Breast (tissue), 4 donors: ENCODE measurements around a stretch of chr20.

DNA sequence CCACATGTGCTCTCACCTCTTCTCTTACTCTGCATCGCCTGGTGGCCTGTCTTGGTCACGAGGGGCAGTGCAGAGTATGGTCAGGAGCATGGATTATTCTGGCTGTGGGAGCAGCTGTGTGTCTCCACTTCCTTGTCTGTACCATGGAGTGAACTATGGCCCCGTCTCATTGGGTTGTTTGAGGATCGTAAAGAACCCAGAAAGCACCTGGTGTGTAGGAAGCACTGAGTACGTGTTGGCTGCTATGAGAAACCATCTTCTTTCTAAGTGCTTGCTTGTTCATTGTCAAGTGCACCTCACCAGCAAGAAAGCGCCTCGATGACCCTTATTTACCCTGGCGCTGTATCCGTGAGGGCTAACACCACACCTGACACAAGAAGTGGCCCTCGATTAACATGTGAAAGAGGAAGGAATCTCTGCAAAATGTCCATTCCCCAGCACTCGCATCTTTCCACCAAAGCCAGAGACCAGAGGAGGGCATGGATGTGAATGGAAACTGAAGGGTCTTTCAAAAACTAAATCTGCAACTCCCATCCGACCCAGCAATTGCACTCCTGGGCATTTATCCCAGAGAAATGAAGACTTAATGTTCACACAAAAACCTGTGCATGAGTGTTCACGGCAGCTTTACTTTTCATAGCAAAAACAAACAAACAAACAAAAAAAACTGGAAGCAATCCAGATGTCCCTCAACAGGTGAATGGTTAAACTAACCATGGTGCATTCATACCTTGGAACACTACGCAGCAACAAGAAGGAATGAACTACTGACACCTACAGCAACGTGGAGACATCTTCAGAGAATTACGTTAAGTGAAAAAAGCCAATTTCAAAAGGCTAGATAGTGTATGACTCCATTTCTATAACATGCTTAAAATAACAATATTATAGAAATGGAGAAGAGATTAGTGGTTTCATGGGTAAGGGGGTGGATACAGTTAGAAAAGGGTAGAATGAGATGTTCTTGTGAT, 32.4 kb downstream of the PMEPA1 start:
- PRO-cap, 3 experiments, result no peak in any of the 3 experiments
- RRBS, result no CpG with 5 or more reads among the region's 16 CpGs

DNA sequence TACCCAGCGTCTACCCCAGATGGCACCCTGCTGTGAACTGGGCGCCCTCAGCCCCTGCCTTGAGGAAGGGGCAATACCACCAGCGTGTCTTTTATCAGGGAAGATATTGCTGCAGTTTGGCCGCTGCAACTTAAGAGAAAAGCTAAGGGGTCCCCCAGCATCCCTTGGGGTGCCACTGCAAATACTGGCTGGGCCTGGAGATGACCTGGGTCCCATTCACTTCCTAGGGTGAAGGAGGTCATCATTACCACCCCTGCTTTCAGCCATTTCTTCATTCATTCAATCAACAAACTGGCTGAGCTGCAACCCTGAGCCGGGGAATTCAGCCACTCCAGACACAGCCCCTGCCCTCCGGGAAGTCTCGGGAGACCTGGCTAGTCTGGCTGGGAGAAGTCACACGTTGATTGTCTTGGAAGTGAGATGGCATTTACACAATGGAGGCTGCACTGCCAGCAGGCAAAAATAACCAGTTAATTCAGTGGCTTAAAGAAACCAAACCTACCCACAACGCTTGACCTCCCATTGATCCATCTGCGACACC, 1.9 kb upstream of the PMEPA1 start:
- PRO-cap, 3 experiments, result no peak in any of the 3 experiments
- RRBS, result no CpG with 5 or more reads among the region's 10 CpGs

GRCh38 chr20:57718388-57719131, 8.7 kb upstream of the PMEPA1 start:
- PRO-cap, 3 experiments, result peak in 1 of 3 experiments; most common plus-strand start chr20:57718754 (in 1)
- RRBS, result 3% methylated on average over 12 of the region's 32 CpGs

- PRO-cap, 3 experiments, result no peak in any of the 3 experiments
- RRBS, result no CpG with 5 or more reads among the region's 1 CpG
Observed at GRCh38 chr20:57768581-57769042, 58.8 kb upstream of the PMEPA1 start.

DNA sequence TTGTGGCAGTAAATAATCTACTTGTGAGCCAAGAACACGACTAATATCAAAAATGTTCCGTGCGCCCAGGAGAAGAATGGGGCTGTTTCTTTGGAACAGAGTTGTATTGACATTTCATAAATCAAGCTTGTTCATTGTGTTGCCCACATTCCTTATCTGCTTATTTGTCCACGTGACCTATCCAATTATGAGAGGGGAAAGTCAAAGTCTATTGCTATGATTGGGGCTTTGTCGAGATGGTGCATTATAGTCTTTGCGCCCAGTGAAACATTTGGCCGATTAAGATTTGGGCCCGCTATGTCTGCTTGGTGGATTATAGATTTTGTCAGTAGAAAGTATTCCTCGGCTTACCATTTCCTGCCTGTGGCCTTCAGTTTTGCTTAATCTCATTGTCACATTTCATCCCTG, 65.6 kb upstream of the C20orf85 start:
- PRO-cap, 3 experiments, result no peak in any of the 3 experiments
- RRBS, result no CpG with 5 or more reads among the region's 9 CpGs

- PRO-cap, 3 experiments, result no peak in any of the 3 experiments
- RRBS, result no CpG with 5 or more reads among the region's 8 CpGs
Observed at GRCh38 chr20:58132925-58133512, 17.7 kb upstream of the C20orf85 start.

DNA sequence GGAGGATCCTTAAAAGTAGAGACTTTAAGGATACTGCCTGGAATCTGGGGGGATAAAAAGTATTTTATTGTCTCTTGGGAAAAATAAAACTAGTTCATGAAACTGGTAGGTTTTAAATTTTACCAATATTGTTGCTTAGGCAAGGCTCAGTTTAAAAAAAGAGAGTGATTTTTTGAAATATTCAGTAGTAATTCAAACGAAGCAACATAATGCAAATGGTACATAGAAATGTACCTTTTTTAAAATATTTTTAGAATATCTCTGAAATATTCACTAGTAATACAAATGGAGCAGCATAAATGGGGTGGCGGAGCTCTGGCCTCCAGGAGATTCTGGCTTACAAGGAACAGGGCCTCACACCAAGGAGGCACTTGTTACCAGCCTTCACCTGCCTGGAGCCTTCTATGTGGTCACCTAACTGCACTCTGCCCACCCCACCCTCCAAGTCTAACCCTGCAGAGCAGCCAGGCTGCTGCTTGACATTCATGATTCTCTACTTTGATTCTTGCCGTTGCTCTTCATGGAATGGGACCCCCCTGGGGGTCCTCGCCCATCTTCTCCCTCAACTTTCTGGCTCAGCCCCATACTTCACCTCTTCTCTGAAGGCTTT, 27.0 kb downstream of the RAB22A start:
- PRO-cap, 3 experiments, result no peak in any of the 3 experiments
- RRBS, result no CpG with 5 or more reads among the region's 4 CpGs

DNA sequence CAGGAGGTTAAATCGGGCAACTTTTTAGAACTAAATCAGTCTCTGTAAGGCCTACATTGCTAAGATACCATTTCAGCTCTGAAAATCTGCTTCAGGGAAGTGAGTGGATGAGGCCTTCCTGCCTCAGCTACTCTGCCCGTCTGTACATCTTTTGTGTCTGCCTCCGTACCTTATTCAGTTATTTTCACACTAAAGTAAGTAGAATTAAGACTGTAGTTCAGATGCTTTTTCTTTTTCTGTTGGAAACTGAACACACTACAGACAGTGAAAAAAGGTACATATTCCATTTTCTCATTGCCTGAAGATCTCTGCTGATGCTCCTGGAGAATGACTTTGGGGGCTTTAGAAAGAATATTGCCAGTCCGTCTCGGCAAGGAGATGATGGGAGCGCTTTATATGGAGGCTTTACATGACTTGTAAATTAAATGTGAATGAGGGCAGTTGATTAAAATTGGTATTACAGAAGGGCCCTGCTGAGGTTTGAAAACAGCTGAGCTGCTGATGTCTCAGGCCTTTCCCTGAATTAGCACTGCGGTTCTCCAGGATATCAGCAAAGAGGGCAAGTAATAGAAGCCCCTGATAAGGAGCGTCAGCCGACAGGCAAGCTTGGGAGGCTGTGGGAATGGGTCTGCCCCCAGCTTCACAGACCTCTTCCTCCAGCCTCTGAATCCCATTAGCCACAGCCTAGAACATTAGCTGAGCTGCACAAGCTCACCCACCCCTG, 59.6 kb downstream of the VAPB start:
- PRO-cap, 3 experiments, result no peak in any of the 3 experiments
- RRBS, result no CpG with 5 or more reads among the region's 9 CpGs

GRCh38 chr20:58514434-58515160, 602 bp downstream of the APCDD1L start:
- PRO-cap, 3 experiments, result peak in 1 of 3 experiments; most common plus-strand start chr20:58514507 (in 1); most common minus-strand start chr20:58514512 (in 1)
- RRBS, result 3% methylated on average over 29 of the region's 66 CpGs

DNA sequence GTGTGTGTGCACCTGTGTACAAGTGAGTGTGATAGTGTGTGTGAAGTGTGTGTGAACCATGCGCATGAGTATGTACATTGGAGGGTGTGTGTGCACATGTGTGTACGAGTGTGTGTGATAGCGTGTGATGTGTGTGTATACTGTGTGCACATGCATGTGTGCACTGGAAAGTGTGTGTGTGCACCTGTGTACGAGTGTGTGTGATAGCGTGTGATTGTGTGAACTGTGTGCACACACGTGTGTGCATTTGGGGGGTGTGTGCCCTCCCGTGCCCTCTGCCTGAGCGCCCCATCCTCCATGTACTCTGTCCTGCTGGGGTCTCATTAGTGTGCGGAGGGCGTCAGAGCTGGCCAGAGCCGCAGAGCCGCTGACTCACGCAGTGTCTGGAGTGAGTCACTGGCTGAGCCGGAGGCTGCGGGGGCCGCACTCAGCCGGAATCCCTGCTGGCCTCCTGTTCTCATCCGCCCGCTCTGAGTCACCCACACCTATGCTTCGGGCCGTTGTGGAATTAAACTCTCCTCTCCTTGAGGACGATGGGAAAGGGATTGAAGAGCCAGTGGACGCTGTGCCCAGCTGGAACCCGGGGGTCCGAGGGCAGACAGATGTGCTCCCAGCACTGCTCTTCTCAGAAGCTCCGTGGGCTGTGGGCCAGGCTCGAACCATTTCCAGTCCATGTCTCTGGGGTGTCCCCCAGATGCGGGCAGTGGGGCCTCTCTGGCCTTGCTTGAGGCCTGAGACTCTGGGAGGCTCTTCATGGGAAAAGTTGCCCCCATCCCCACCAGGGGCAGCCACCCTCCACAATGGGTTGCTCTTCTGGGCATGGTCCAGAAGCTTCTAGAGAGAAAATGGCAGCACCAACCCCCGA, 27.2 kb upstream of the STX16 start:
- PRO-cap, 3 experiments, result no peak in any of the 3 experiments
- RRBS, result no CpG with 5 or more reads among the region's 29 CpGs

DNA sequence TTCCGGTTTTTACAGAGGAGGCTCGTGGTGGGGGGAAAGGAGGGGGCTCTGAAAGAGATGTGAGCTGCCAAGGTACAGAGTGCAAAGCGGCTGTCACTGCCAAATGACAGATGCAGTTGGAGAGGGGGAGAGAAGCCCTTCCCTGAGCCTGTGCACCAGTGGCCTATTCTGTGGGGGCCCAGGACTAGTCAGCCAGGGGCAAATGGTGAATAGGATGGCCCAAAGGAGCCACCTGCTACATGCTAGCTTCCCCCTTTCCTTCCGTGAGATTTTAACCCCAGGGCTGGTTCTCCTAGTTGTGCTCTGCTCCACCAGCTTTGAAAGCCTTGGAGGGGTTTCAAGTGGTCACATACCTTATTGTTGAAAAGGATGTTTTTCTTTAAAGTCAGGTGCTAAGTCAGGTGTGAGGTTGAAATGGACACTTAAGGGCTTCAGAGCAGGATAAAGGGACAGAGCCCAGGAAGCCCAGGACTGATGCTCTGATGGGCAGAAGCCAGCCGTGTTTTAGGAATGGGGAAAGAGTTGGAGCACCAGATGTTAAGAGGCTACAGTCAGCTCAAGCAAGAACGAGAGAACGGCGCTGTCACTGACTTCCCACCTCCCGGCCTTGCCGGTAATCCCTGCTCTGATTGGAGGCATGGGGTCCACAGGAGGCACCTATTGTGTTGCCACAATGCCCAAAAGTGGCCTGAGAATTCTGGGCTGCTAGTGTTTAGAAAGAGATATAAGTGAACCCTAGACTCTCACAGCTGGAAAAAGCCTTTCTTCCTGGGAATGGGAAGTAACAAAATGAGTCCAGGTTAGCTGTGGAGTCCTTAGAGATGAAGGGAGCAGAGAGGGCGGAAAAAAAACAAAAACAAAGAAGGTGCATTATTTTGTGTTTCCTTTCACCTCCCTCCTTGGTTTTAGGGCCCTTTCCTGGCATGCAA, 13.8 kb upstream of the GNAS start:
- PRO-cap, 3 experiments, result no peak in any of the 3 experiments
- RRBS, result no CpG with 5 or more reads among the region's 11 CpGs

GRCh38 chr20:58889737-58890233, 1.4 kb upstream of the GNAS start:
- PRO-cap, 3 experiments, result no peak in any of the 3 experiments
- RRBS, result 20% methylated on average over 12 of the region's 54 CpGs

- PRO-cap, 3 experiments, result no peak in any of the 3 experiments
- RRBS, result no CpG with 5 or more reads among the region's 3 CpGs
Observed at GRCh38 chr20:58895295-58895832, 4.1 kb downstream of the GNAS start.

- PRO-cap, 3 experiments, result no peak in any of the 3 experiments
- RRBS, result no CpG with 5 or more reads among the region's 10 CpGs
Observed at GRCh38 chr20:58896126-58896893, 5.1 kb downstream of the GNAS start.

GRCh38 chr20:58897780-58898471, 6.7 kb downstream of the GNAS start:
- PRO-cap, 3 experiments, result no peak in any of the 3 experiments
- RRBS, result no CpG with 5 or more reads among the region's 8 CpGs

- PRO-cap, 3 experiments, result no peak in any of the 3 experiments
- RRBS, result no CpG with 5 or more reads among the region's 4 CpGs
Observed at GRCh38 chr20:58944720-58945066, 36.4 kb upstream of the NELFCD start.

DNA sequence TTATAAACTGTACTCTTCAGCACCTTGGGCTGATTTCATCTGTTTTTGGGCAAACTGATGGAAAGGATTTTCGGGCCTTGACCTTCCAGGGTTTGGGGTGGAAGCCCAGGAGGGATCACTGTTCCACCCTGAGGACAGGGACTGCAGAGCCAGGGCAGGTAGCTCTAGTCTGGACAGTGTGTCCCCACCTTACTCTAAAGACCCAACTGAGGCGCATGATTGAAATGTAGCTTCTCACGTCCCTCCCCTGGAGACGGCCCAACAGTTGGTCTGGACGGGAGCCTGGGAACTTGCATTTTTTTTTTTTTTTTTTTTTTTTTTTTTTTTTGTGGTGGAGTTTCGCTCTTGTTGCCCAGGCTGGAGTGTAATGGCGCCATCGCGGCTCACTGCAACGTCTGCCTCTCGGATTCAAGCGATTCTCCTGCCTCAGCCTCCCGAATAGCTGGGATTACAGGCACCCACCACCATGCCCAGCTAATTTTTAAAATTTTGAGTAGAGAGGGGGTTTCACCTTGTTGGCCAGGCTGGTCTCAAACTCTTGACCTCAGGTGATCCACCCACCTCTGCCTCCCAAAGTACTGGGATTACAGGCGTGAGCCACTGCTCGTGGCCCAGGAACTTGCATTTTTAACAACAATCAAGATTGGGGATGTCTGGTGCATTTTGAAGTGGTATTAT, 929 bp downstream of the NELFCD start:
- PRO-cap, 3 experiments, result no peak in any of the 3 experiments
- RRBS, result no CpG with 5 or more reads among the region's 15 CpGs

DNA sequence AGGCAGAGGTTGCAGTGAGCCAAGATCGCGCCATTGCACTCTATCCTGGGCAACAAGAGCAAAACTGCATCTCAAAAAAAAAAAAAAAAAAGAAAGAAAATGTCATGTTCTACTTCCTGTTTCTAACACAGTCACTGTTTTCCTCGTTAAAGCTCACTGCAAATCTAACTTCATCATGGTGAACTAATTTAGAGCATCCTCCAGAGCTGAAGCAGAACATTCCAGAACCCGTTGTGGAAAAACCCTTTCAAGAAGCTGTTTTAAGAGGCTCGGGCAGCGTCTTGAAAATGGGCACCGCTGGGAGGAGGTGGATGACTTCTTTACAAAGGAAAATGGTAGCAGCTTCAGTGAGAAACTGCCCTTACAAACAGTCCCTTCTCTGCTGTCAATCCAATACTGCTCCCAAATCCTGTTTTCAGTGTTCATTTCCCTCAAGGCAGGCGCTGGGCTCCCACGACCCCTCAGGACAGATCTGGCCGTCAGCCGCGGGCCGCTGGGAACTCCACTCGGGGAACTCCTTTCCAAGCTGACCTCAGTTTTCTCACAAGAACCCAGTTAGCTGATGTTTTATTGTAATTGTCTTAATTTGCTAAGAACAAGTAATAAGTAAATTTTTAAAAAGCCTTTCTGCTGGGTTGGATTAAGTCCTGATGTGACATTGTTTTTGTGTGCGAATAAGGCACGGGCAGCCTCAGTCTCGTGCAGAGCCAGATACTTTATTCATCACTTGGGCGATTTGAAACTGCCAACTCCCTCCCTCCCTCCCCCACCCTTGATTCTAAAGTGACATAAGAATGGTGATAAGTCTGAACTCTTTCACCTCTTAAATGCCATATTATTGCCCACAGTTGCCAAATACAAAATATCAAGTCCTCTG, 12.3 kb downstream of the CTSZ start:
- PRO-cap, 3 experiments, result no peak in any of the 3 experiments
- RRBS, result no CpG with 5 or more reads among the region's 18 CpGs

- PRO-cap, 3 experiments, result no peak in any of the 3 experiments
- RRBS, result 79% methylated on average over 3 of the region's 20 CpGs
Observed at GRCh38 chr20:58995814-58996778, 11.0 kb downstream of the CTSZ start.

- PRO-cap, 3 experiments, result no peak in any of the 3 experiments
- RRBS, result 29% methylated on average over 5 of the region's 31 CpGs
Observed at GRCh38 chr20:59002571-59003730, 4.1 kb downstream of the CTSZ start.